Endometrial microvascular endothelial cells (primary cell): ENCODE measurements around a stretch of chr1.

DNA sequence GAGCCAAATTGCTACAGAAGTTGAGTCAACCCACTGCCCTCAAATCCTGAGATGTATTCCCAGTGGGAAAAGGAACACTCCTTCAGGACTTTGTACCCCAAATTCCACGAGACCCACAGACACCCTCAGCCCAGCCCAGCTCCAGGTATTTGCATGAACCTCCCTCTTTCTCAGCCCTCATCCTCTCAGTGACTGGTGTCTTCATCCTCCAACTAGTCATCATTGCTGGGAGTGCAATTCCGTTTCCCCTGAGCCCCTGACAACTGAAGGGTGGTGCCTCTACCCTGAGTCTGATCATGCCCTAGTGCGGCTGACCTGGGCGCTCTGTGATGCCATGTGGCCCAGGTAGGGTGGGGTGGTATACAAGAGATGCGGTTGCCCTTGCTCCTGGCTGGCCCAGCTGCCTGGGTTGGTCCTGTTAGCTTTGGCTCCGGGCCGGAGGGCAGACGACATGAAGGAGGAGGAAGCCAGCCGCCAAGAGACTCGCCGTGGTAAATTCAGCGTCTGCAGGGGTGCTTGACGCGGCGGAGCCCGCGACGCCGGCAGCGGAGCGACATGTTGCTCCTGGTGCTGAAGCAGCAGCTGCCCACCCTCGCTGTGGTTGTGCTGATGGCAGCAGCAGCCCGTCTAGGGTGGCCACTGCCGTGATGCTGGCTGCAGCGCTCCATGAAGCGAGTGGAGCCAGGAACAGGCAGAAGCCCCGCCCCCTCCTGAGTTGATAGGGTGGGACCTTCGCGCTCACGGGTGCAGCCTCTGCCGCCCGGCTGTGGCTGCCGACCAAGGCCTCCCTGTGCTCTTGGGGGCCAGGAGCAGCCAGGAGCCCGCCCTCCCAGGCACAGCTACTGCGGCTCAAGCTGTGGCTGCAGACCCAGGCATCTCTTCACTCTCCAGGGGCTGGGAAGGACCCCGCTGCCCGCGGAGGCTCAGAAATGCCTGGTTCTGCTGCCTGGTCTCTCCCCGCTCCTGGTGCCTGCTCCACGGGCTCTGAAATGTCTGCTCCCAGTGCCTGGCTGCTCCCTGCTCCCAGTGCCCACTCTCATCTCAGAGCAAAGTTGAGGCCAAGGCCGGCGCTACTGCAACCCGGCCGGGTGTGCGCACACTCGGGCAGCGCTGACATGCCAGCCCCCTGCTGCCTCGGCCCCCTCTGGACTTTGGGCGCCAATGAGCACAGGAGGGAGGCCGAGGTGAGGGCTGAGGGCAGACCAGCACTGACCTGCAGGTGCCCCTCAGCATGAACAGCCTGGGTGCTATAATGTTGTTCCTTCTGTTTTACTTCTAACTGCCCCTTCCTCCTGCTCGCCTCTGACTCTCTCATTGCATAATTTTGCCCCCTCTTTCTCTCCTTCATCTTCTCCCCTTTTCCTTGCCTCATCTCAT is 4.2 kb upstream of the ZNF692 start:
- RAMPAGE, long total RNA: no peak

DNA sequence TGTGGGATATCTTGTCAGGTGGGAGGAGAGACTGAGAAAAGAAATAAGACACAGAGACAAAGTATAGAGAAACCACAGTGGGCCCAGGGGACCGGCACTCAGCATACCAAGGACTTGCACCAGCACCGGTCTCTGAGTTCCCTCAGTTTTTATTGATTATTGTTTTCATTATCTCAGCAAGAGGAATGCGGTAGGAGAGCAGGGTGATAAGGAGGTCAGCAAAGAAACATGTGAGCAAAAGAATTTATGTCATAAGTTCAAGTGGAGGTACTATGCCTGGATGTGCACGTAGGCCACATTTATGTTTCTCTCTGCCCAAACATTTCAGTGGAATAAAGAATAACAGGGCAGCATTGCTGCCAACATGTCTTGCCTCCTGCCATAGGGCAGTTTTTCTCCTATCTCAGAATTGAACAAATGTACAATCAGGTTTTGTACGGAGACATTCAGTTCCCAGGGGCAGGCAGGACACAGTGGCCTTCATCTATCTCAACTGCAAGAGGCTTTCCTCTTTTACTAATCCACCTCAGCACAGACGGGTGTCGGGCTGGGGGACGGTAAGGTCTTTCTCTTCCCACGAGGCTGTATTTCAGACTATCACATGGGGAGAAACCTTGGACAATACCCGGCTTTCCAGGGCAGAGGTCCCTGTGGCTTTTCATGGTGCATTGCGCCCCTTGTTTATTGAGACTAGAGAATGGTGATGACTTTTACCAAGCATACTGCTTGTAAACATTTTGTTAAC is 1.1 kb downstream of the PGBD2 start:
- RAMPAGE, long total RNA: no peak